Astrocyte (in vitro differentiated cells and primary cell): Measurements from ENCODE around the gene GRB14.

- PRO-cap: no peak
- RRBS, 2 experiments: no CpG with 5 or more reads among the region's 10 CpGs
These were observed 166.5 kb upstream of the TANK start for GRCh38 chr2:160993618-160994174.

DNA sequence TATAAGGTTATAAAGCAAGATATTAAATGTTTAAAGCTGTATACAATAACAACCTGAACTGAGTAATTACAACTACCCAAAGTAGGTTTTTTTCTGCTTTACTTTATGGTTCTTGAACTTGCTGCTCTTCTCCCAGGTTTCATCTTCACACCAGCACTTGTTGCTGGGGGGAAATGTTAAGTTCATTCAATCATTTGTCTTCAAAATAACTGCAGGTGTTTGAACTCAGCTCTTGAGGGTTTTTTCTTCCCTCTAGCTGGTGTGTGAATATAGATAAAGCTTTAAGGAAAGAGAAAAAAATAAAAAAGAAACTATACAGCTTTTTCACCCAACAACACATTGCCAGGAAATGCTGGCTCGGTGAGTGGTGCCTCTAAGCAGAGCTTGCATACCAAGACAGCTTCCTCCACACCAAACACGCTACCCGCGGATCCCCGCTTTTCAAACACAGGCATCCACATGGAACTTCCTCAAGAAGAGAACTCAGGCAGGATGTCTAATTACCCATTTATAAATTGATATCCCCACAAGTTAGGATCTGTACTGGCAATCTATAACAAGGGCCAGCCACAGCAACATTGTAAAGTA lies 69.9 kb upstream of the TANK start:
- PRO-cap: no peak
- RRBS, 2 experiments: no CpG with 5 or more reads among the region's 5 CpGs

DNA sequence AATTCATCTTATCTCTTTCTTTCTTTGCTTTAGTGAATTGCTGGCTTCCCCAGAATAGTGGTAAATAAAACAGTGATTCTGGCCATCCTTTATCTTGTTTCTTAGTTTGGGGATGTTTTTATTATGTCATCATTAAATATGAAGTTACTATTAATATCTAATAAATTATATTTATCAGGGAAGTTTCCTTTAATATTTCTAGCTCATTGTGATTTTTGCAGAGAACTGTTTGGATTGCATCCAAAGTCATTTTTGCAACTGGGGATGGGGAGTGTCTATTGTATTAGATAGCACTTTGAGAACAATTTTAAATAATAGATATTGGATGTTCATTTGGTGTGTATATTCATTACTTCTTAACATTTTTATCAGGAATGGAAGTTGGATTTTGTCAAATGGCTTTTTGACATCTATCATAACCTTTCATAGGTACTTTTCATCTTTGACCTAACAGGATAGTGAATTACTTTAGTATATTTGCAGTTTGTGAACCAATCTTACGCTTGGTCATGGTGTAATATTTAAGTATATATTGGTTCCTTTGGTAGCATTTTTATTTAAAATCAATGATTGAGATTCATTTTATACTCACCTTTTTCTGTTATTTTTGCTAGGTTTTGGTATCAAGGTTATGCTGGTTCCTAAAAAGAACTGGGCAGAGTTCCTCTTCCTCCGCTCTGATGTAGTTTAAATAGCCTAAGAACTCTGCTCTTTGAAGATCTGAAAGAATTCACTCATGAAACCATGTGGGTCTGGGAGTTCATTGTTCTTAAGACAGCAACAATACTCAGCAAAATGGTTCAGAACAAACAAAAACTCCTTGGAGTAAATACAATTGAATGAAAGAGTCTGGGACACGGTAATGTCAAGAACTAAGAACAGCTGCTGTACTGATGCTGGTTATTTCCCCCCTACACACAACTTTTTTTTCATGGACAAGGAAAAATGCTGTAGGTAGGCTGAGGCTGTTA lies 2.6 kb downstream of the TANK start:
- PRO-cap: no peak
- RRBS, 2 experiments: no CpG with 5 or more reads among the region's 3 CpGs

DNA sequence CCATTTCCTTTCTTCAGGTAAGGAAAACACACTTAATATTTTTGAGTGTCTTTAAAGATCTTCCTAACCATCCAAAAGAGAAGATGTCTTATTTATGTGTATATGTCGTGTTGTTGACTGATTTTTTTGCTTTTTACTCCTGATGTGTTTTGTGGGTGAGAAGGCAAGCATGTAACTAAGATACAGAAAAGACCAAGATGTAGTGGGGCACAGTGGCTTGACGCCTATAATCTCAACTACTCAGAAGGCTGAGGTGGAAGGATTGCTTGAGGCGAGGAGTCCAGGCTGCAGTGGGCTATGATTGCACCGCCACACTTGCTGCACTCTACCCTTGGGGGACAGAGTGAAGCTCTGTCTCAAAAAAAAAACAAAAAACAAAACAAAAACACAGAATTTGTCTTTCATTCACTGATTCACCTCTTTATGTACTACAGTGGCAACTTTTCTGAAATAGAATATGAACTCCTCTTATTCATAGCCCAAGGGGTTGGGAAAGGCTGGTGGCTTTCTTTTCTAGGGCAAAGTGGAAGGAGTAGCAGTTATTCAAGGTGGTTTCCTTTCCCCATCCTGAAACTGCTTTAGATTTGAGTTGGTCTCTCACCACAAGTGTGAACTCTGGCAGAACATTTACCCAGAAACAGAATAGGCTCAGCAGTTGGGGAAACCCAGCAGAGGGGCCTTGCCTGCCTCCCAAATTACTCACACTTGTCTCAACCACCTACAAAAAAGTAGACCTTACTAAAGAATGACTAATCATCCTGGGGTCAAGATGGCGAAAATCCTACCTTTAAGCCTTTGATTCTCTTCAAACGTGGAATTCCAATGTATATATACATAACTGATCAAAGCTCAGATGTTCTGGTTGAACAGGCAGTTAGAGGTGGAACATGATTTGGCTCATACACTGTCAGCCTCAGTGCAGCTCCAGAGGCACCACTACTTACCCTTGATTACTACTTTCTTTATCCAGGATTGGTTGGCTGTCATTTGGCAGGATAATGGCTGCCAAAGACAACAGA lies 6.5 kb downstream of the TANK start:
- PRO-cap: no peak
- RRBS, 2 experiments: no CpG with 5 or more reads among the region's 6 CpGs

GRCh38 chr2:161324041-161324814 lies 16.0 kb downstream of the PSMD14 start:
- PRO-cap: no peak
- RRBS, 2 experiments: no CpG with 5 or more reads among the region's 3 CpGs

- PRO-cap: no peak
- RRBS, 2 experiments: no CpG with 5 or more reads among the region's 4 CpGs
These were observed 51.7 kb downstream of the DPP4 start for GRCh38 chr2:162022113-162022894.

DNA sequence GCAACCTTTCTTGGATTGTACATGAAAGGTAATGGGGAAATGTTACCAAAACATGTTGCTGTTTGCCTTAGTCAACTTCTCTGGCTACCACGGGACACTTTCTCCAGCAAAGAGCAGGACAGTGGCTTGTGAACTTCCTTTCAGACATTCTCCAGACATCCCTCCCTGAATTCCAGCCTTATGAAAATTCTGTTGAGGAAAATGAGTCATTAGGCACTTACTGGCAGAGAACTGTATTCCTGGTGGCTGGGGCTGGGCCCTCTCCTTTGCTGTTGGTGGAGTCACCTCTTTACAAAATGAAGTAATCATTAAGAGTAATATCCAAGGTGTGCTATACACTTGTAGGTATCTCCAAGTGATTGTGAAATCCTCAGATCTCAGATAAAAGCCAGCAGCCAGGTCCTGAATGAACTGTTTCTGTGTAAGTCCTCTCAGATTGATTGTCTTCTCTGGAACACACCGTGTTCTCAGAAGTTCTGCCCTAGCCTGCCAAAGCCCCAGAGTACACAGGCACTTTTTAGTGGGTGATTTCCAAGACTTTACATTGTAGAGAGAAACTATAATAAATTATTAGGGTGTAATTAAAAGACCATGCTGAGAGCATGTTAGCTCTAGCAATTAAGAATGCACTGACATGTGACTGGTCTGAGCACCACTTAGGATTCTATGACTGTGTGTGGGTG lies 1.4 kb upstream of the FAP start:
- PRO-cap: unidirectional peak, minus-strand start at position 113 of the sequence; bidirectional peak, plus-strand start at position 308 of the sequence, minus-strand start at position 113 of the sequence
- RRBS, 2 experiments: no CpG with 5 or more reads among the region's 2 CpGs

GRCh38 chr2:162712181-162712662 lies 126.3 kb downstream of the KCNH7 start:
- PRO-cap: no peak
- RRBS, 2 experiments: no CpG with 5 or more reads among the region's 3 CpGs

DNA sequence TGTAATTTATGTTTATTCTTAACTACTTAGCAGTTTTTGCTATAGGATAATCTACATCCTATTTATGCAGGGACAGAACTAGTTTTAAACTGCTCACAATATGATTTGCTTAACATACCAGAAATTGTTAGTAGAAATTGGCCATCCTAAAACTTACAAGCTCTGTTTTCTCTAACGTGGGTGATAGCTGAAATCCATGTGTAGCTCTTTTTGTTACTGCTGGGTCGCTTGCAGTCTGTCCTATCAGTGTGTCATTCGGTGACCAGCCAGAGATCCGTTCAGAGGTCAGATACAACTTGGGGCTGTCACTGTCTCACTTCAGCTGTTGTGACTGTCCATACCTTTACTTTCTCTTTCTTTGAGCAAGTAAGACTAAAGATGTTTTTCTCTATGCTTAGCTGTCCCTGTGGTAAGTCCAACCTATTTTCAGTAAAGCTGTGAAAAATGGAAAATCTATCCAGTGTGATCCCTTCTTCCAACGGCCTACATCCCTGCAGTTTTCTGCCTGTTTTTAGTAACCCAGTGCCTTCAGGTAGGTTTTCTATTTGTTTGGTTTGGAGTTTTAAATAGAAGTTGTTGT lies 282.9 kb upstream of the KCNH7 start:
- PRO-cap: no peak
- RRBS, 2 experiments: no CpG with 5 or more reads among the region's 5 CpGs

DNA sequence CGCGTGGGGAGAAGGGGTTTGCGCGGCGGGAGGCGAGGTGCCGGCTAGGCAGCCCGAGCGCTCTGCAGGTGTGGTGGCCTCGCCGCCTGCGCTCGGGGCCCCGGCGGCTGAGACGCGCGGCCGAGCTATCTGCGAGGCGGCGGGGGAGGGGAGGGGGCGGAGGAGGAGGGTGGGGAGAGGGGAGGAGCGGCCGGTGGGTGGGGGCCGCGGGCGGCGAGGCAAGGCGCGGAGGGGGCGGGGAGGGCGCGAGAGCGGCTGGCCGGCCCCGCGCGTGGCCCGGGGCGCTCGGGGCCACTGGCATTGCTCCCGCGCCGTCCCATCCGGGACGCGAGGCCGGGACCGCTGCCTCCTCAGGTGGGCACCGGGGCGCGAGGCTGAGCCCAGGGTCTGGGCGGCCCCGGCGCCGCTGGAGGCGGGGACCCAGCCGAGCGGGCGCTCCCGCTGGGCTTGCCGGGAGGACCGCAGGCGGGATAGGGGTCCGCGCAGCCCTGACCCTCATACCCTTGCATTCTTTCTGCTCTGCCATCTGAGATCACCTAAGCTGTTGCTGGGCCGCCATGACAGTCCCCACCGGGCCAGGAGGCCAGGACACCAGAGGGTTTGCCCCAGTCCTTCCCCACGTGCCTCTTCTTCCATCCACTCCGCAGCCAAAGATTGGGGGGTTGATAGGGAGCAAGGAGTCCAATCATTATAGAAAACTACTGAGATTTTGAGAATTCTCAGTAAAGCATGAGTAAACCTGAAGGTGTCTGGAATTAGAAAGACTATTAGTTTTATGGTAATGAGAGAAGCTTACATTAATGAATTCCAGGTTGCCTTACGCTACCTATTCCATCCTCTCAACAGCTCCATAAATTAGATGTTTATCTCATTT lies at the start of gene GRB14:
Gene GRB14 (minus strand): TSS at position 133 of the 874 bp plus-strand sequence.
- PRO-cap: bidirectional peak, plus-strand start at position 345 of the sequence, minus-strand start at position 124 of the sequence
- RRBS, 2 experiments: 1 to 2% methylated on average over 52 to 58 of the region's 72 CpGs

GRCh38 chr2:164754132-164755212 lies 87.2 kb downstream of the COBLL1 start:
- PRO-cap: no peak
- RRBS, 2 experiments: no CpG with 5 or more reads among the region's 11 CpGs

DNA sequence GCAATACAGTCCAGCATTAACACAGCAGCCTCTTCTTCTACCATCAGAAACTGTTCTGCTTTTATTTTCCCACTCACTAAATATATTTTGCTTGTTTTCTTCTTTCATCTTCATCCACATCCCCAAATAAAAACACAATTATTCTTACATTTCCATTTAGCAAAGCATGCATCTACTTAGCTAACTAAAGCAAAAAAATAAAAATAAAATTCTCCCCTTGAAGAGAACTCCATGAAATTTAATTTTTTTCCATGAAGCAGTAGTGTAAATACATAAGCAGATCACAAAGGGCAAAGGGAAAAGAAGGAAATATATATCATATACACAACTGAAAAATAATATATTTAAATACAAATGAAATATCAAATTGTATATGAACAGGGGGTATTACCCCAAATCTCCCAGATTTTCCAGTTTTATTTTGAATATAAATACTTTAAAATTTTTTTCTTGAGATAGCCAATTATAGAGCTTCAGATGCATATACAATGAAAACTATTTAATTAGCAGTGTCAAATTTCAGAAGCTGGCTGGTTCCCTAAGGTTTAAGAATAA lies 12.2 kb downstream of the COBLL1 start:
- PRO-cap: no peak

DNA sequence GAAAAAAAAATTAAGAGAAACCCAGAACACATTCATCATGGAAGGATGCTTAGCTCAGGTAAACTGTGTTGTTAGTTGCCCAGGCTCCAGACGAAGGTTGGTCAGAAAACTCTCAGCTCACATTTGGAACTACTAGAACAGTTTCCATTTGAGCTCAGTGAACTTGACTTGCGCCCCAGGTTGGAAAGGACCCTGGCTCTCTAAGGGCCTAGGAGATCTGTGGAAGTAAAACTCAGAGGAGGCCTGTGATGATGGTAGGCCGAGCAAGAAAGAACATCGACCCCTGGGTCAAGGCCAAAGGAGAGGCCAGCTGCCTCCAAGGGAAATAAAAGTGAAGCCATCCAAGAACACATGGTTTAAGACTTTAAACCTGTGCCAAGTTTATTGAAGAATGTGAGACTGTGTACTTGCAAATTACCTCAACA lies 40.5 kb upstream of the COBLL1 start:
- PRO-cap: no peak
- RRBS, 2 experiments: no CpG with 5 or more reads among the region's 4 CpGs

GRCh38 chr2:165648884-165649224 lies 145.2 kb downstream of the GALNT3 start:
- PRO-cap: no peak
- RRBS, 2 experiments: no CpG with 5 or more reads among the region's 4 CpGs

DNA sequence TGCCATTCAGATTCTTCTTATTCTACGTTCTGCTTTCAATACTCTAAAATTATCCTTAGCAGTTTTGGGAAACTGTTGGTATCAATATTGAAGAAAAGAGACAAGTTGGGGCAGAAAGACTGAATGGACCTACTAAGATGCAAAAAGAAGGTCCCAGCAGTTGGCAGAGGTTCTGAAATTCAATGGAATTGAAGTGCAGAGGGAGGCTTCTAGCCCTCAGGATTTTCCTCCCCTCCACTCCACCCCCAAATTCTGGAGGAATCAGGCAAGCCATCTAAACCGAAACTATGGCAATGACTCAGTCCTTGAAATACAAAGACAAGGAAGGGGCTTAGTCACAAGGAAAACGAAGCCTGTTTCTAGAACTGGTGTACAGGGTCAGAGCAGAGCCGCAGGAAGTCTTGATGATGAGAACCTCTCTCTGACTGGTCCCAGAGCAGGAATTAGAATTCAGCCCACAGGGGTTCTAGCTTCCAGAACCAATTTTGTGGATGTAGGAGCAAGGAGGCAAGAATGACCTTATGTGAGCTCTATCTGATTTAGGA lies 111.7 kb upstream of the SCN1A start:
- PRO-cap: no peak
- RRBS, 2 experiments: no CpG with 5 or more reads among the region's 4 CpGs

DNA sequence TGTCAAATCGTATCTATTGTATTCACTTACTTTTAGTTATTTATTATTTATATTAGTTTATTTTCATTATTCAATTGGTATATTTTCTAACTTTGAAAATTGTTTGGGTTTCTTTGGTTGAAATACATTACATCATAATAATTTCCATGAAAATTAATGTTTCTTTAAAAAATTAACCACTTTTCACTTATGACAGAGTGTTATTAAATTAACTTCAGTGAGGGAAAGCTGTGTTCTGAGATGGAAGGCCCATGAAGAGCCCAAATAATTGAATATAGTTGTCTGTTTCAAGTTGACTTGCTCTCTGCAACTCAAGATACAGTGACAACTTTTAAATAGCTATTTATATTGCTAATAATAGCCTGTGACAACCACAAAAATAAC lies 167.2 kb upstream of the SCN7A start:
- PRO-cap: no peak
- RRBS, 2 experiments: no CpG with 5 or more reads among the region's 1 CpG

DNA sequence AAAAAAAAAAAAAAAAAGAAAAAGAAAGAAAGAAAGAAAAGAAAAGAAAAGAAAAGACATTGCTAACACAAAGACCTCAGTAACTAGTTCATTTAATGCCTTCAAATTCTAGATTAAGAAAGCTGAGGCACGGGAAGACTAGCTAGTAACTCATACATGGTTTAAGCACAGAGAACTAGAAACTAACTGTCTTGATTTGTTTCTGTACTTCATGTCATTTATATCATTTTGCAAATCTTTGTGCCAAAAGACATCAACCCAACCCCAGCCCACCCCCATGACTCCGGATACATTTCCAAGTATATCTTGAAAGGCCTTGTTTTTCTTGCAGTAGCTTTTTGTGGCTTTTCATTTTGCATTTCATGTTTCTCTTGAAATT lies 101.6 kb upstream of the B3GALT1 start:
- PRO-cap: no peak
- RRBS, 2 experiments: no CpG with 5 or more reads among the region's 2 CpGs

- PRO-cap: no peak
- RRBS, 2 experiments: no CpG with 5 or more reads among the region's 6 CpGs
These were observed 216.9 kb downstream of the B3GALT1 start for GRCh38 chr2:167509529-167510227.

- PRO-cap: no peak
- RRBS, 2 experiments: no CpG with 5 or more reads among the region's 5 CpGs
These were observed 6.5 kb downstream of the STK39 start for GRCh38 chr2:168240894-168241367.

- PRO-cap: no peak
- RRBS, 2 experiments: no CpG with 5 or more reads among the region's 2 CpGs
These were observed 160.9 kb downstream of the CERS6 start for GRCh38 chr2:168617002-168617413.